H4 (cell line): Measurements from ENCODE around the gene TUBB4A.

DNA sequence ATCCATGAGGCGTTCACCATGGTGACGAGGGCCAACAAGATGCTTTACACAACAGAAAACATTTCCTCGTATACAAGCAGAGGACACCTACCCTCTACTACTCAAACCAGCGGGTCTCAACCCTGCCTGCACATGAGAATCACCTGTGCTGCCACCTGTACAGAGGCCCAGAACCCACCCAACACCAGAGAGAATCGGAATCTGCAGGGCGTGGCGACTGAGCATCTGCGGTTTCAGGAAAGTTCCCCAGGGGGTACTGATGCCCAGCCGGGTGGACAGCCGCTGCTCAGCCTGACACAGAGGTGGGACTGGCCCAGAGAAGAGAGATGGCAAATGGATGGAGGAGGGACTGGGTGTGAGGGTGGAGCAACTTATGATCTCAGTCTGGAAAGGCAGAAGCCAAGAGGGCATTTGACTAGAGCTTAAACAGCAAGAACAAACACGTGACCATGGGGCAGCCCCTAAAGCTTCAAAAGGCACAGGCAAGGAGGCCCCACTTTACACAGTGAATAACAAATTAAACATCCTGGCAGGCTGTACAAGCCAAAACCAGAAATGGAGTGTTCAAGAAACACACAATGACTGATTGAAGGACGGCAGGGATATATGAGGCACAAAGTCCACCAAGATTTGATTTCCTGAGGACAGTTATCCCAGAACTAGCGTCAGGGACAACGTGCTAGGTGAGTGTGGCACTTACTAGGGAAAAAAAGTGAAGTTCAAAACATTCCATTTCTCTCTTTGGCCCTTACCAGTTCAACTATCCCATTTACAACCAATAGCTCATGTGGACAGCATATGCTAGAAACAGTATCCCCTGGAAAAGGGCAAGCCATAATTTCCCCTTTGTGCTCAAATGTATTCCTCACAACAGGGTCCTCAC lies 3.1 kb downstream of the RANBP3 start:
- RAMPAGE, long total RNA, result no peak

DNA sequence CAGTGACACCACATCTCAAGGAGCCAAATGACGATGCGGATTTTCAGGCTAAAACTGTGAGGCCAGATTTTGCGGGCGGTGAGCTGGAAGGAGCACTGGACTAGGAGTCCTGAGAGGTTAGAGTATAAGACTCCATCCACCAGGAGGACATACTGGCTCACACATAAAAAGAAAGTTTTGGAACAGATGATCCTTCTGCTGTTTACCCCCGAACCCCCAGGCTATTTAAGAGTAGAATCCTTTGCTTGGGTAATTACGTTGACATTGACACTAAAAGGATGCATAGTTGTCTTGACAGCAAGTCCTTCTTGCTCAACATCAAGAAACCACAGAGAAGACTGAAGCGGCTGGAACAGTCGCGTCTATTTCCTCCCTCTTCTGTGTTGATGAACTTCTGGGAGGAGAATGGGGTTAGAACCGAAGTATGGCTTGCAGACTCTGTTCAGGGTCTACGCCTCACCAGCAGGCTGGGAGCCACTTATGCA lies 42.2 kb upstream of the RANBP3 start:
- RAMPAGE, long total RNA, result no peak

GRCh38 chr19:6058131-6059074 lies 51.9 kb downstream of the RFX2 start:
- RAMPAGE, long total RNA, result no peak

- RAMPAGE, long total RNA, result no peak
Observed at GRCh38 chr19:6061793-6062151, 48.5 kb downstream of the RFX2 start.

GRCh38 chr19:6064202-6065141 lies 45.8 kb downstream of the RFX2 start:
- RAMPAGE, long total RNA, result no peak

GRCh38 chr19:6076322-6077421 lies 33.6 kb downstream of the RFX2 start:
- RAMPAGE, long total RNA, result no peak

DNA sequence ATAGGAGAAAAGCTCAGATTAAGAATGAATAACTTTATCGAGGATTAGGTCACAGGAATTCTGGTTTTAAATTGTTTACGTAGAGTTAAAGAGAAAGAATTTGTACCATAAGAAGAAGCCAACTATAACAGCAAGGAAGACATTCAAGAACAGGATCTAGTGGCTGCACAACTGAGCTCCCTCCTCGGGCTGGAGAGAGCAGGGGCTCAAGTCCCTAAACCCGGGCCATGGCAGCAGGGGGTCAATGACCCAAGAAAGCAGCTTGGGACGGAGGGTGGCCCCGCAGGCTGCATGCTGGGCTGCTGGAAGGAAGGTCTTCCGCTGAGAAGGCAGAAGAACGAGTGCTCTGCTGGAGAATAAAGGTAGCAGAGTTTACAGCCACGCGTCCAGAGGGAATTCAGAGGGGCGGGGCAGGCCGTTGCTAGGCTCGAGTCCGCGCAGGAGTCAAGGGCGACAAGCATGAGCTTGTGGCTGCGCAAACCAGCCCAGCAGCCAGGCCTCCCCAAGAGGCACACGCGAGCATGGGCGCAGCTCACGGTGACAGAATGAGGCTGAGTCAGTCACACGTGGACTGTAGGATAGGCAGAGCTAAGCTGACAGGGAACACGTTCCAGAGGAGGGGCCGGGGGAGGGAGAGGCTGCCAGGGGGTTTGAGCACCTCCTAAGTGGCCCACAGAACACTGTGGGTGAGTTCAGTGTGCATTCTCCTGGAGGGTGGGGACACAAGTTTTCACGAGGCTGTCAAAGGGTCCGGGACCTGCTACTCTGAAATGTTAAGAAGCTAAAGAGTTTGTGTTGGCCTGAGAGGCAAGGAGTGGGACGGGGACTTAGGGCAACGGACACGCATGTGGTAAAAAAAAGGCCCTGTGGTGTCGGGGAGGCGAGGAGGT lies 18.0 kb downstream of the RFX2 start:
- RAMPAGE, long total RNA, result no peak

DNA sequence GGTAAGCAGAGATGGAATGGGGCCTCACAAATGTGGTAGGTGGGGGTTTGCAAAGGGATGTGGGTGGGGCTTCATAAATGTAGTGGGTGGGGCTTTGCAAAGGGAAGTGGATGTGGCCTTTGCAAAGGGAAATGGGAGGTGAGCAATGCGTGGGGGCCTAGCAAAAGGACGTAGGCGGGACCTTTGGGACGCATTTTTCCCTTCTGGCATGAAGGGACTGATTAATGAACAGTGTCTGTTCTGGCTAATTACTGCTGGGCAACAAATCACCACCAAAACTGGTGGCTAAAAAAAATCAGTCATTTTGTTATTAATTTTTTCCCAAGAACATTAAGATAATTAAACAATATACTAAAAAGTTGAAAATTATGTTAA lies 26.1 kb downstream of the ACSBG2 start:
- RAMPAGE, long total RNA, result no peak

- RAMPAGE, long total RNA, result no peak
Observed at GRCh38 chr19:6216164-6216880, 63.5 kb downstream of the MLLT1 start.

DNA sequence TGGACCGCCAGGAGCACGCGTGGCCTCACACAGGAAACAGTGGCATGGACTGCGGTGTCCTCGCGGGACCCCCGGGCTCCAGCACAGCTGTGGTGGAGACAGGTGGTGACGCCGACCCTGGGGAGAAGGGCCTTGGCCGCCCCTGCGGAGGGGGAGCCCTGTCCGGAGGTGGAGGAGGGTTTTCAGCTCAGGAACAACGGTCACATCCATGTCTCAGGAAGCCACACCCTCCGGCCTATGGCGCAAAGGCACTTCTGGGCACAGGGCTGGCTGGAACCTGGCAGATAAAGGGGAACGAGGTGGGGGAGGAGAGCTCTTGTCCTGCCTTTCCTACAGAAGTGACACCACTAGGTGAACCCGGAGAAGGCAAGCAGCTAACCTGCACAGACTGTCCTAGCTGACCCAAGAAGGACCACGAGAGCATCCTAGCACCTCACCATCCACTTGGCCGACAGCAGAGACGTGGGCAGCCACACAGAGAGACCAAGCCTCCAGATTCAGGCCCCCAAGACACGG lies 45.6 kb downstream of the MLLT1 start:
- RAMPAGE, long total RNA, result no peak

DNA sequence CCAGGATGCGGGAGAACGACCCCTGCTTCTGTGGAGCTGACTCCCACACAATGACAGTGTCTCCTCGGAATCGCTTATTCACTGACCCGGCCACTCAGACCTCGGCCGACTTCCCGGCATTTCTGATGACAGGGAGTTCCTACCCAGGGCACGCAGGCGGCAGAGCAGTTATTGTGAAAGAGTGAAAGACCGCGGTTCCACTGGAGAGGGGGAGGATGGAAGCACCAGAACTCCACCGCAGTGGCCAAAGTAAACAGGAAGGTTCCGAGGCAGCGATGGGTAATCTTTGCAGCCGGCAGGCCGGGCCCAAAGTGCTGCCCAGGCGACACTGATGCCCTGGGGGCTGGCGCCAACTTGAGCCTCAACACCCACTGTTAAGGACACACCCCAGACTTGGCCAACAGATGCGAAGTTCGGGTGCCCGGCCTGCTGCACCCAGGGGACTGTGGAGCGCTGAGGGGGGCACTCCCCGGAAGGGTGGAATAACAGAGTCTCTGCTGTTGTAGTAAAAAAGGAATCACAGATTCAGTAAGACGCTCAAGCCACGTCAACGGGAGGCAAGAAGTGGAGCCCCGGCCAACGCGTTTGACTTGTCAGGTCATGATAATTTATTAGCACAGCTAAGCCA lies 5.9 kb downstream of the MLLT1 start:
- RAMPAGE, long total RNA, result no peak

- RAMPAGE, long total RNA, result no peak
Observed at GRCh38 chr19:6413233-6414234, 11.1 kb downstream of the KHSRP start.

GRCh38 chr19:6414235-6414792 lies 10.3 kb downstream of the KHSRP start:
- RAMPAGE, long total RNA, result no peak

- RAMPAGE, long total RNA, result no peak
Observed at GRCh38 chr19:6466727-6467323, 2.8 kb downstream of the CRB3 start.

- RAMPAGE, long total RNA, result no peak
Observed at GRCh38 chr19:6501695-6502817, at the start of gene TUBB4A. Gene TUBB4A (minus strand): TSS chr19:6502309.

DNA sequence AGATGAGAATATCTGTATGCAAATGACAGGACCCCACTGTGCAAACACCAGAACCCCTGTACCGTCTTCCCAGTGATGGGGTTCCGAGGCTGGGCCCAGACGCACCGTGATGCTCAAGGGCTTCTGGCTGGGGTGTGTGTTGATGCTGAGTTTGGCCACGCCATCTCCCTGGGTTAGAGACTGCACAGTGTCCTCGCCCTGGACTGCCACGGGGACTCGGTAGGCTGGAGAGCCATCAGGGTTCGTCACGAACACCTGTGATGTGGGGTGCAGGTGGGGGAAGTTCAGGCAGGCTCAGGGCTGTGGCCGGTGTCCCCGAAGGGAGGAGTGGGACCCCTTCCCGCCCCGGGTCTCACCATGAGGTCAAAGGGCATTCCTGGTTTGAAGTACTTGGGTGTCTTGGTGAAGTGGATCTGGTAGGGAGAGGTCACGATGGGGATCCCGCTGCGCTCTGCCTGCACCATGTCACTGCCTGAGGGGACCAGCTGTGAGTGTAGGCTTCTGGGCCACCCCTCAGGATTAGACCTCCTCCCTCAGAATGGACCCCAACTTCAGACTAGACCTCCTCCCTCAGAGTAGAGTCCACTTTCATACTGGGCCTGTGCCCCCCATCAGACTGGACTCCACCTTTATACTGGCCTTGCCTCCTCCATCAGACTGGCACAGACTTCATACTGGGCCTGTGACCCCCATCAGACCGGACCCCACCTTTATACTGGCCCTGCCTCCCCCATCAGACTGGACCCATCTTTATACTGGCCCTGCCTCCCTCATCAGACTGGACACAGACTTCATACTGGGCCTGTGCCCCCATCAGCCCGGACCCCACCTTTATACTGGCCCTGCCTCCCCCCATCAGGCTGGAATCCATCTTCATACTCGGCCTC lies 8.1 kb downstream of the C3 start:
- RAMPAGE, long total RNA, result no peak

DNA sequence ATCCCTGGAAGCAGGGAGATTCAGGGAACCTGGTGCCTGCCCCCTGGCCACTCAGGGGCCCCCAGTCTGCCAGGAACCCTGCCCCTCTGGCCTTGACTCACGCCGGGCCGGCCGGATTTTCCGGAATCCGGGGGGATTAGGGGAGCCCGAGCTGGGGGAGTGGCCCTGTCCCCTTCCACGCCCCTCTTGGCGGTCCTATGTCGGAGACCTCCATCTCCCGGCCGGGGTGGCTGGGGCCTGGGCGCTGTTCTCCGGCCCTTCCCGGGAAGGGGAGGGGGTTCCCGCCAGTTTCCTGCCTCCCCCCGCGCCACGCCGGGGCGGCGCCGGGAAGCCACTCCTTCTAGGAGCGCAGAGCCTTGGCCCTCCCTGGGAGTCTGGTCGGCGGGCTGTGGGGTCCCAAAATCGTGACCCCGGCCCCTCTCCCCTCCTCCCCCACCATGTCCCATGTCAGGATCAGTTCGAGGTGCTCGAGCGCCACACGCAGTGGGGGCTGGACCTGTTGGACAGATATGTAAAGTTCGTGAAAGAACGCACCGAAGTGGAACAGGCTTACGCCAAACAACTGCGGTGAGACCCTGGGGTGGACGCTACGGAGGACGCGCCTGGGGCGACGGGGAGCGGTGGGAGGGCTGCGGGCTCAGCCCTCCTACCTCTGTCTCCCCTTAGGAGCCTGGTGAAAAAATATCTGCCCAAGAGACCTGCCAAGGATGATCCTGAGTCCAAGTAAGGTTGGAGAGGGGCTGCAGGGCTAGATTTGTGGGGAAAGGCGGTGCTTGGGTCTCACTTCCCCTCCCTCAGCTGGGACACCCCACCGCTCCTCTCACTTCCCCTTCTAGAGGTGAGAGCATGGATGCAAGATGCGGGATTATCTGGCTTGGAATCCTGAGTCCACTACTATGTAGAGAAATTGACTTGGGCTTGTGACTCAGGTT lies 1.3 kb downstream of the TRIP10 start:
- RAMPAGE, long total RNA, result start-site peak on the plus strand centred at position 389 of the sequence, 126 bp wide, 14 reads

DNA sequence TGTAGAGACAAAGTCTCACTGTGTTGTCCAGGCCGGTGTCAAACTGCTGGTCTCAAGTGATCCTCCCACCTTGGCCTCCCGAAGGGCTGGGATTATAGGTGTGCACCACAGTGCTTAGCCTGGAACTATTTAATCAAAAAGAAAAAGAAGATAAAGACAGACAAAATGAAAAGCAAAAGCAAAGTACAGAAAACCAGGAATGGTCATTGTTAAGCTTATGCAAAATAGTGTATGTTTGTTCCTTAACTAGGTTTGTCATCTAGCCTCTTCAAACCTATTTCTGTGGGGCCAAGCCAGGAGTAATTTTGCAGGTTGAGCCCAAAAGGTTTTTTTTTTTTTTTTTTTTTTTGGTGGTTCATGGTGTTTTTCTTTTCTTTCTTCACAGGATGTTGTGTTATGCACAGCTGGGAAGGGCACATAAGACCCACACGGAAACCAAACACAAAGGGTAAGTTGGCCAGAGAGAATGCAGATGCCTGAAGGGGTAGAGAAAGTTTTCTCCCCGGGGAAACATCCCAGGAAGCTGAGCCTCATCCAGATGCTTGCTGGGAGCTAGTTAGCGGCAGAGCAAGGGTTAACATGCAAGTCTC lies 2.8 kb downstream of the ADGRE1 start:
- RAMPAGE, long total RNA, result no peak

DNA sequence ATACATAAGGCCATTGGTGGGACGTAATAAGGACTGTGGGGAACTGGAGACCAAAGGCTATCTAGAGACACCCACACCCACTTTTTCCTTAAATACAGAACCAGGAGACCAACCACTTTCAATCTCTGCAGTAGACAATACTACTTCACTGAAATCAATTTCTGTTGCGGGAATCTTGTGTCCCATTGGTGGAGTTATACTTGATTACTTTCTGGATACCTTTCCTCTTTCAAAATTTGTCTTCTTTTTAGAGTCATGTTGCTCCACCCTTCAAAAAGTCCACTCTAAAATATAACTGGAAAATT lies 24.7 kb downstream of the MBD3L2B start:
- RAMPAGE, long total RNA, result no peak

DNA sequence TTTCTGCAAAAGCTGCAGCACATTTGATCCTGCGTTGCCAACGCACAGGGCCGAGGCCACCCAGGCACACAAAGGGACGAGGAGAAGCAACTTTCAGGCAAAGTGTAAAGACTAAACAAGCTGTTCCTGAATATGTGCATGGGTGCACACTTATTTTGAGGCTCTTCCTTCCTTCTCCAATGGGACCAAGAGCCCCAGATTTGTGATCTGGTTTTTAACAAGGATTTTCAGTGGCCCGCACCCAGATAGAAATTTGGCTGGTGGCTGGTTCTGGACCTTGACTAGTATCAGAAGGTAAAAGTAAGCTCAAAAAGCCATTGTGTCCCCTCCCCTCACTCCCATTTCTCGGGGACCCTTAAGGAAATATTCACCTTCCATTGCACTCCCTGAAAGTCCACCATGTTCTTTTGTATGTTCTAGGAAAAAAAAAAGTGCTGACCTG lies 43.0 kb downstream of the ZNF557 start:
- RAMPAGE, long total RNA, result no peak